ENCODE data around the gene UBIAD1.

GRCh38 chr1:11272606-11273771 lies at the start of gene UBIAD1:
TSS of gene UBIAD1 (plus strand) at chr1:11273198.
- PRO-cap: bidirectional peak, plus-strand start at chr1:11273226, minus-strand start at chr1:11272877; bidirectional peak, plus-strand start at chr1:11273497, minus-strand start at chr1:11273427
- RAMPAGE, long total RNA: no peak

- PRO-cap: no peak
- RAMPAGE, long total RNA: no peak
Observed at GRCh38 chr1:11501727-11502305, 22.9 kb downstream of the DISP3 start.

DNA sequence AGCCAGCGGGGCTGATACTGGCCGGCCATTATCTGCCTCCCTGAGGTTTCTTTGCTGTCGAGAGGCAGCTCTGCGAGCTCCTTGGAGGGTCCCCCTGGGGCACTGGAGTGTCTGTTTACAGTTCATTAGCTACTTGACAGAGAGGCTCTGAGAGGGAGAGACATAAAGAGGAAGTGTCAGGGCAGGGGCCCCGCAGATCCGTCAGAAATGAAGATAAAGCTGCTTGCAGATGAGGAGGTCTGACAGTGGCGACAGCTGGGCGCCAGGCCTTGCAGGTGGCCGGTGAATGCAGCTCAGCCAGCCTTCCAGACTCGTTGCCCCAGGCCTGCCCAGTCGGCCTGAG lies 84.6 kb downstream of the DISP3 start:
- PRO-cap: no peak
- RAMPAGE, long total RNA: no peak

GRCh38 chr1:11600961-11601323 lies 53.3 kb downstream of the FBXO2 start:
- PRO-cap: no peak
- RAMPAGE, long total RNA: no peak

GRCh38 chr1:11736760-11737701 lies 1.1 kb downstream of the AGTRAP start:
- PRO-cap: bidirectional peak, plus-strand start at chr1:11736979, minus-strand start at chr1:11736863; bidirectional peak, plus-strand start at chr1:11737505, minus-strand start at chr1:11737405
- RAMPAGE, long total RNA: no peak

DNA sequence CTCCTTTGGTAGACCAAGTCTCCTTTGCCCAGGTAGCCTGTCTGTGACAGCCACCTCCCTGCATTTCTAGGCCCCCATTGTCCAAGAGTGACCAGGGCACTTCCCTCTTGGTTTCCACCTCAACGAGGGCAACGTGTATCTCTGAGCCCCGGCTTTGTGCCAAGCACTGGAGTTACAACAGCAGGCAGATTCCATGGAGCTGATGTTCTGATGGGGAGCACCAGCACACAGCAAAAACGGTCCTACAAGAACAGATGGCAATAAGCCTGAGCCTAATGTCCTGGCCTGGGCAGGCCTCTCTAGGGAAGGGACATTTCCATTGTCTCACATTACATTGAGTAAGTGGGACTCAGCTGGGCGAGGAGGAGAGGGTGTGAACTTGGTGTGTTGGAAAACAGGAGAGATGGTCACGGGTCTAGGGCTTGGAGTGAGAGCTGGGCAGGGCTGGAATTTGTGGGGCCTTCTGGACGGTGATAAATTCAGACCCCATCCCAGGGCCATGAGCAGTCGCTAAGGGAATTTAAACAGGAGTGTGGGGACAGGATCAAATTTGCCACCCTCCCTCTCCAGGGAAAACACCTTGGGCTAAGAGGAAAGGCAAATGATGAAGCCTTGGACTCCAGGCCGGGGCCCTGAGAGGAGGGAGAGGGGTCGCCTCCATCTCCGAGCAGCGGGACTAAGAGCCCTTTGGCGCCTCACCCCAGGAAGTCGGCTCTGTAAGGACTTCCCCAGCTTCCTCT lies 27.3 kb upstream of the NPPB start:
- PRO-cap: no peak
- RAMPAGE, long total RNA: no peak

- PRO-cap: no peak
- RAMPAGE, long total RNA: no peak
Observed at GRCh38 chr1:11989247-11990062, 9.2 kb downstream of the MFN2 start.

DNA sequence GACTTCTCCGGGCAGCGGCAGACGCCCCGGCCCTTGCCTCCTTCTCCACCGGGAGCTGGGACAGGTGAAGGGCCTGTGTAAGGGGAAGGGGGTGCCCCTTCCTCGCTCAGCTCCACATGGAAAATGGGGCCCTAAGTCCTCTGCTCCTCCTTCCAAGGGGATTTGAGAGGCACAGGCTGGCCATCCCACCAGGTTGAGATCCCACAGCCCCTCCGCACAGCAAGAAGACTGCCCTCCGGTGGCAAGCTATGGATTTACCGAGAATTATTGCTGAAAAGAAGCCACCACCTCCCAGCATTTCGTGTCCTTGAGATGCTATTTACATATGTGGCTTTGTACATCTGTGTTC lies 16.4 kb downstream of the TNFRSF8 start:
- PRO-cap: unidirectional peak, minus-strand start at position 164 of the sequence
- RAMPAGE, long total RNA: no peak

DNA sequence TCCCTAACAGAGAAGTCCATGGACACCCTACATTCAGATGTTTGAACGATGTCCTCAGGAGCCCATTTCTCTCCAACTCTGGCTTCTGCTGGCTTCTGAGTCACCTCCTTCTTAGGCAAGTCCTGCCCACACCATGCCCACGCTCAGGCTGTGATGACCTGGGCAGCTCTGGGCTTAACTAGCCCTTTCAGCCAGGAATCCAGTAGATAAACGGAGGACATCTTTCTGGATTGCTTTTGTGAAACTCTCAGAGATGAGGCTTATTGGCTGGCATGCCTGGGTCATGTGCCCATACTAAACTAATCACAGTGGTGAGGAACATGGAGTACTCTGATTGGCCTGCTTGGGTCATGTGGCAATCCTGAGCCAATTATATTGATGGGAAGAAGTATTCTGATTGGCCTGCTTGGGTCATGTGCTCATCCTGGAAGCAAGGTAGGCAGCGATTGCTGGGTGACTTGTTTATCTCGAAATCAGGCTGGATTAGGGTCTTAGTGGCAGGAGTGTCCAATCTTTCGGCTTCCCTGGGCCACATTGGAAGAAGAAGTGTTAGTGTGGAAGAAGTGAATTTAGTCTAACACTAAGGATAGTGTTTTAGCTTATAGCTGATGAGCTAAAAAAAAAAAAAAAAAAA lies 32.8 kb downstream of the TNFRSF8 start:
- PRO-cap: unidirectional peak, plus-strand start at position 465 of the sequence
- RAMPAGE, long total RNA: no peak

- PRO-cap: no peak
- RAMPAGE, long total RNA: no peak
Observed at GRCh38 chr1:12161534-12162435, 5.0 kb upstream of the TNFRSF1B start.

DNA sequence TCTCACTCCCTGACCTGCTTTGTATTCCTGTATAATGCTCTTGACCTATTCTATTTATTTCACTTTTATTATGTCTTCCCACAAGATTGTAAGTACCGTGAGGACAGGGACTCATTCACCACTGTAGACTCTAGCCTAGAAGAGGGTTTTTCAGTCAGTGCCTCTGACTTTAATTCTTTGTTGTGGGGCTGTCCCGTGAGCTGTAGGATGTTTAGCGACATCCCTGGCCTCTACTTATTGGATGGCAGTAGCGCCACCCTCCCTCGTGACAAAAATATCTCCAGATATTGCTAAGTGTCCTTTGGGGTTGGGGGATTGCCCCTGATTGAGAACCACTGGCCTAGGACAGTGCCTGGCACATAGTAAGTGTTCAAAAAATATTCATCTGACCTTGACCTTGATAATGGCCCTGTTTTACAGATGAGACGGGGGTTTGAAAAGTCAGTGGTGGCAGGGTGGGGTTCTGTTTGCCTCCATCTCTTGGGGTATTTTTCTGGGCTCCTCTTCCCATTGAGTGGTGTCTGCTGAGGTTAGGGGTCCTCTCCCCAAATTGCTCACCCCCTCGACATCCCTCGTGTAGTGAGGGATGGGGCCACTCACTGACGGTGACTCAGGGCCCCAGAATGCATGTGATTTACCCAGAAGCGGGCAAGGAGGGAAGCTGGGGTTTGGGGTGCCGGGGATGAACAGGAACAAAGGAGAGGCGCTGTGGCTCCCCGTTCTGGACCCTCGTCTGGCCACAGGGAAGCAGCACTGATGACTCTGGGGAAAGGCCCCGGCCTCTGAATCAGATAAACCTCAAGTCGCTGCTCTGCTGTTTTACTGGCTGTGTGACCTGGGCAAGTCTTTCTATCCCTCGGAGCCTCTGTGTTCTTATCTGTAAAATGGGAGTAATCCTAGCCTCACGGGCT lies 5.0 kb downstream of the TNFRSF1B start:
- PRO-cap: no peak
- RAMPAGE, long total RNA: no peak

DNA sequence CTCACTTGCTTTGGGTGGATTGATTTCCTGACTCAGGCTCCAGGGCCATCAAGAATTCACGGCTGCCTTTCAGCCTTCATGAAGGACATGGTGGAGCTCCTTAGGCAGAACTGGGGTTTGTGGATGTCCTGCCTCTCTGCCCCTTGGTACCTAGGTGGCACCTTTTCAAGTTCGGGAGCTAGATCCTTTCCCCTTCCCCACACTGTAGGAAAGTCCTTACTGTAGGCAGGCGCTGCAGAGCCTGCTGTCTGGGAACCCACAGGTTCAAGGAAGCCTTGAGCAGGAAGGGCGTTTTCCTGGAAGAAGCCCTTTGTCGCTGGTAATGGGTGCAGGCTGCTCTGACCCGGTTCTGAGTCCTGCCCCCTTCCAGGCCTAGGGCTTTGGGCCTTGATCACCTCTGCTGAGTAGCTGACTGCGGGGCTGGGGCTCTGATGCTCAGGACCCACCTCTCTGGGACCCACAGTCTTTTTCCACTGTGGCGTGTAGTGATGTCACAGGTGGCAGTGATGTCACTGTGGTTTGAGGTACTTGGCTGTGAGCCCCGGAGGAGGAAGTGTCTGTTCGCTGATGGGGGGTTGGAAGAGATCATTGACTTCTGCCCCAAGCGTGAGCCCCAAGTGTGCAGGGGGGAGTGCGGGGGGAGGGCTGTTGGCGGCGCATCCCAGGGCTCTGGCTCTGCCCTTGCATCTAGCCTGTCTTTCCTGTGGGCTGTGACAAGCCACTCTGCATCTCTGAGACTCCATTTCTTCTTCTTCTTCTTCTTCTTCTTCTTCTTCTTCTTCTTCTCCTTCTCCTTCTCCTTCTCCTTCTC lies 6.8 kb downstream of the TNFRSF1B start:
- PRO-cap: no peak
- RAMPAGE, long total RNA: no peak

- PRO-cap: no peak
- RAMPAGE, long total RNA: no peak
Observed at GRCh38 chr1:12186569-12187070, 19.8 kb downstream of the TNFRSF1B start.

DNA sequence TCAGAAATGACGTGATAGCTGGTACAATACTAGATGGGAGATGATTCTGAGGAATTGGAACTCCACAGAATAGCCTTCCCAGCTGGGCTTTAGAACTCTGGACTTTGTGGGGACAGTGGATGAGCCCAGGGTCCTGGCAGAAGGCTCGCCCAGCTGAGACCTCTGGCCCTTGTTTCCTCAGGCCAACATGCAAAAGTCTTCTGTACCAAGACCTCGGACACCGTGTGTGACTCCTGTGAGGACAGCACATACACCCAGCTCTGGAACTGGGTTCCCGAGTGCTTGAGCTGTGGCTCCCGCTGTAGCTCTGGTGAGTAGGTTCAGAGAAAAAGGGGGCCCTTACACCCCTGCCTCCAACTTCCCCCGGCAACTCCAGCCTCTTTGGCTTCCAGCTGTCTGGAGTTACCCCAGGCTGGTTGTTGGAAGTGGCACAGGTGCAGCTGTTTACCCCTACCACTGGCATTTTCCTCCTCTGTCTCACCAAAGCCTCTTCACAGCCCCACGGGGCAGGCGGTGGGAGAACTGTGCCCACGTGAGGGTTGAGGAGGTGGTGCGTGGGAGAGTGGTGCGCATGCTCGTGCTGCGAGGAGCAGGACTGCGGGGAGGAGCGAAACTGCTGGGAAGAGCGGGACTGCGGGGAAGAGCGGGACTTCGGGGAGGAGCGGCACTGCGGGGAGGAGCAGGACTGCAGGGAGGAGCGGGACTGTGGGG lies 24.1 kb downstream of the TNFRSF1B start:
- PRO-cap: no peak
- RAMPAGE, long total RNA: no peak

- PRO-cap: no peak
- RAMPAGE, long total RNA: no peak
Observed at GRCh38 chr1:12438488-12439176, 179.4 kb downstream of the DHRS3 start.

GRCh38 chr1:12476028-12476445 lies 142.0 kb downstream of the DHRS3 start:
- PRO-cap: no peak
- RAMPAGE, long total RNA: no peak

DNA sequence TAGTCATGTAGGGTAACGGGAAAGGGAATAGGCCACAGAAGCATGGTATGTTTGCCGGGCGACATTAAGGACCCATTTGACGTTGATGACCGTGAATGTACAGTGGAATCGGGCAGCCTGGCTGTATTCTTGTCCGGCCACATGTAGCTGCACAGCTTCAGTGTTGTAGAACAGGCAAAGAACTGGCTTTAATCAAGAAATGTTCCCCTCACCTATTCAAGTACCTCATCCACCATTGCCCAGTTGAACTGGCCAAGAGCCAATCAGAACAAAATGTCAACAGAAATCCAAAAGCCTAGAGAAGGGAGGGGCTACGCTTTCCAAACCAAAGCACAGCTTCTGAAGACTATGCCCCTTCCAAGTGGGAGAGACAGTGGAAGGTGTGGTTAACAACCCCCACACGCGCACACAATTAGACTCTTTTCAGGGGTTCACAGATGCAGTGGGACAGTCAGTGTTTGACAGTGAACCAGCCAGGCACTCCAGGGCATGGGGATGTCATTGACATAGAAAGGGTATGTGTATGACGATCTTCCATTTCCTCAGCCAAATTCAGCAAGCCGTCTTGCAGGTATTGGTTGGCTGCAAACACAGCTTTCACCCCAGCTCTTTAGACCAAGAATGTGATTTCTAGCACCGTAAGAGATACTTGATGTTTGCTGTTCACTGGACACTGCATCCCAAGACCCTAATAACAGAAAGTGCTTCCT lies 104.6 kb downstream of the DHRS3 start:
- PRO-cap: no peak
- RAMPAGE, long total RNA: no peak

GRCh38 chr1:12525545-12525889 lies 92.5 kb downstream of the DHRS3 start:
- PRO-cap: no peak
- RAMPAGE, long total RNA: no peak

DNA sequence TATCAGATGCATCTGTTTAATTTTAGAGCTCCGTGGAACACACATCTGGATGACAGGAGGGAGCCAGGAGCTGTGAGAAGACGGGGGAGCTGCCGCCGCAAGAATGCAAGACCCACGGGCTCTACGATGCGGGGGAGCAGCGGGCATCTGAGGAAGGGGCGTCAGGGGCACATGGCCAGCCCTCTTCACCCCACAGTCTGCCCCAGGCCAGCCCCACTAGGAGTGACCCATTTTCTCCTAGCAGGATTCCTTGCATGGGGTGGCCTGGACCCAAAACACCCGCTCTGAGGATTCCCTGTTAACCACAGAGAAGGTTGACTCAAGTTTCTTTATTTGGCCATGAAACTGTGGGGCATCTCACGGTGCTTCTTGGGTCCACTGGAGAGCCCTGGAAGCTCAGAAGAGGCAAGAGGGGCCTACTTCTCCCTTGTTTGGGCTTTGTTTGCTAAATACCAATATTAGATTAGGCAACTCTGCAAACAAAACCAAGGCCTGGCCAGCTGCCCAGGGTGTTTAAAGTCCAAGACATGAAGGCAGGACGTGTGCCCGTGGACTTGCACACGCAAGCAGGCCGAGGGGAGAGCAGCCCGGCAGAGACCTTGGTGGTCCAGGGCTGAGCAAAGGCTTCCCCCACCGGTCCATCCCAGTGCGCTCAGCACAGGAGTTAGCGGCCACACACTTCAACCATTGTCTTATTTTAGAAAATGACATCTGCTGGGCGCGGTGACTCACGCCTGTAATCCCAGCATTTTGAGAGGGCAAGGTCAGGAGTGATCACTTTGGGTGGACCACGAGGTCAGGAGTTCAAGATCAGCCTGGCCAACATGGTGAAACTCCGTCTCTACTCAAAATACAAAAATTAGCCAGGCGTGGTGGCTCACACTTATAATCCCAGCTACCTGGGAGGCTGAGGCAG lies 89.7 kb downstream of the DHRS3 start:
- PRO-cap: no peak
- RAMPAGE, long total RNA: no peak

DNA sequence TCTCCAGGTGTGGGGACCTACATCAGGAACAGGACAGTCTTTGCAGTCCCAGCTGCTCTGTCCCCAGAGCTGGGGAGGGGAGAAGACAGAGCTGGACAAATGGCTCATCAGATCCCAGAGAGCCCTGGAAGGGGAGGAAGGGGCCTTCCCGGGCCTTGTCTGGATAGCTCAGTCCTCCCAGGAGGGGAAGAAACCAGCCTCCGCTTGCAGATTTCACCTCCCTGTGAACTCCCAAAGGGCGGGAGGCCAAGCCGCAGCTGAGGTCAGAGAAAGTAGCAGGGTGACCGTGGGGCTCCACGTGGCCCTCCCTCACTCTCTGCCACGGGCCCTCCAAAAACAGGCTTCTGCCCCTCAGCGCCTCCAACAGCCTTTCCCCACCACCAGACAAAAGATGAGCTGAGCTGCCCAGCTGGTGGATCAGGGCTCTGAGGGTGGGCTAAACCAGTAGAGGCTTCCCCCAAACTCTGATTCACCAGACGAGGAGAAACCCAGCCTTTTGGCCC lies 76.5 kb downstream of the DHRS3 start:
- PRO-cap: no peak
- RAMPAGE, long total RNA: no peak